SP-49 (cell line): ENCODE data around the genes ABCA7 and FAM174C.

- PRO-cap: bidirectional peak, plus-strand start at chr19:1040153, minus-strand start at chr19:1039929
Observed at GRCh38 chr19:1039318-1040433, at the start of gene ABCA7. TSS of gene ABCA7 (plus strand) at chr19:1040107.

GRCh38 chr19:1047715-1048018 is 7.8 kb downstream of the ABCA7 start:
- PRO-cap: no peak

- PRO-cap: no peak
Observed at GRCh38 chr19:1051274-1051700, 11.4 kb downstream of the ABCA7 start.

DNA sequence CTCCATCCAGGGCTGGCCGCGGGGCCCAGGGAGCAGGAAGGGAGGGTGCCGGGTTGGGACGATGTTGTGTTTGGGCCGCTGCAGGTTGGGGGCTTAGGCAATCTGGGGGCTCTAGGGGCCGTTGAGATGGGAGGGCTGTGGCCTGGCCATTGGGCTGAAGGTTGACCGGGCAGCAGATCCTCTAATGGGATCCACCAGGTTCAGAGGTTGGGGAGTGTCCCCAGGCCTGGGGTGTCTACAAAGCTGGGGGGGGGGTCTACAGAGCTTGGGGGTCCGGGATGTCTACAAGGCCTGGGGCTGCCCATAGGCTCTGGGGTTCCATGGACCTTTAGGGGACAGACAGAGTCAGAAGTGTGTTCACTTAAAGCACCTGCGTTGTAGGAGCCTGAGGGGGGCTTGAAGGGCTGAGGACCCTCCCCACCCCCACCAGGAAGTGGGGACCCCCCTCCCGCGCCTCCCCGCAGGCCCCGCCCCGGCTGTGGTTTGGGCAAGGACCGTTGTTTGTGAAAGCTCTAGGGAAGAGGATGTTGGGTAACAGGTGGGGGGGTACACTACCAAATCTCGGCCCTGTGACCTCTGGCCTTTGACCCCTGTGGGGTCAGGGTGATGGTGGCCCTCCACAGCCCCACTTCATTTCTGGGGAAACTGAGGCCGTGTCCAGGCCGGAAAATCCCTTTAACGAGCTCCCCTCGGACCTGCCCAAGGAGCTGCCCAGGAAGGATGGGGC is 906 bp downstream of the ARHGAP45 start:
- PRO-cap: no peak

DNA sequence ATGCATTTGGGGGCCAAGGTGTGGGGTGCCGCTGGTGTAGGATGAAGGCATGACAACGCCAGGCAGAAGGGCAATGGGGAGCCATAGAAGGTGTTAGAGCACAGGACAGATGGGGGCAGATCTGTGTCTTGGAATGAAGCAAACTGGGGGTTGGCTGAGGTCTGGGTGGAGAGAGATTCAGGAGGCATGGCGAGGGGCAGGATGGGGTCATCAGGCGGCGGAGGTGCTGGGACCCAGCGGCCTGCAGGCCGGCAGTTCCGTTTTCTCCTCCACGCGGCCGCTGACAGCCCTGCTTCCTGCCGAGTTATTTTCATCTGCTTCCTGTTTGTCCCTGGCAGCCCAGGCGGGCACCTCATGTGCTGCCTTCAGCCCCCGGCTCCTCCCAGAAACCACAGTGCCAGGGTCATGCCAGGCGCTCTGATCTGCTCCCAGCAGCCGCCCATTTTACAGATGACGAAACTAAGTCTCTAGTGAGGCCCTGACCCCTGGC is 2.1 kb downstream of the ARHGAP45 start:
- PRO-cap: no peak

GRCh38 chr19:1073166-1073845 is 6.3 kb downstream of the ARHGAP45 start:
- PRO-cap: no peak

DNA sequence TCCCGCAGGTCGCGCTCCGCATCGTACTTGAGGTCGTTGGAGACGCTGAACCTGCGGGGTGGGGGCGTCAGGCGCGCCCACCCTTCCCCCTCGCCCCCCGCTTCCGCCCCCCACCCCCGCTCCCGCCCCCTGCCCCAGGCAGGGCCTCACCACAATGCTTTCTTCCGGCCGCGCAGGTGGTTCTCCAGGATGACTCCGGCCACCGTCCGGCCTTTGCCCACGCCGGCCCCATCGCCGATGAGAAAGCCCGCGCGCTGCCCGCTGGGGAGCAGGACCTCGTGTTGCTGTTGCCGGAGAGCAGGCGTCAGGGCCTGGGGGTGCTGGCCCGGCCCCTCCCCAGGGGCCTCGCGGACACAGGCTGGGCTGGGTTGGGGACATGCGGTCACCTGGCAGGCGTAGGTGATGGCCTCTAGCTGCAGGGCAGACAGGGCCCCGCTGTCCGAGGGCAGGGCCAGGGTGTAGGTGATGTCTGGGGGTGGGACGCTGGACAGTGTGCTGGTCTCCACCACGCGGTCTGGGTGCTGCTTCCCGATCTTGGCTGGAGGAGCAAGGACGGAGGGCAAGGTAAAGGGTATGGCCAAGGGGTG is 18.8 kb downstream of the GPX4 start:
- PRO-cap: no peak

DNA sequence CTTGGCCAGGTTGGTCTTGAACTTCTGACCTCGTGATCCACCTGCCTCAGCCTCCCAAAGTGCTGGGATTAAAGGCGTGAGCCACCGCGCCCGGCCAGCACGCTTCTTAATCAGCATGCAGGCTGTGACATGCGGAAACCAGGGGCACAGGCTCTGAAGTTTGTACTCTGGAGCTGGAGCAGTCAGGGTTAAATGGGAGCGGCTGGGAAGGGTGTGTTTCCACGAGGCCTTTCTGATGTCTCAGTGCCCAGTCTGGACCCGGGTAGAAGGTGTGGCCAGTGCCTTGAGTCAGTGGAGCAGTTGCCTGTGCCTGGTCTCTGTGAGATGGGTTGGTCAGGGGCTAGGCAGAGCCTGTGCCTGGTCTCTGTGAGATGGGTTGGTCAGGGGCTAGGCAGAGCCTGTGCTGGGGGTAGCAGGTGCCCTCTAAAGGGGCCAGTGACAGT is 3.3 kb downstream of the STK11 start:
- PRO-cap: no peak

- PRO-cap: unidirectional peak, minus-strand start at chr19:1258113
Observed at GRCh38 chr19:1258009-1258807, 9.8 kb downstream of the MIDN start.

GRCh38 chr19:1262358-1263005 is 6.7 kb upstream of the CIRBP start:
- PRO-cap: no peak

DNA sequence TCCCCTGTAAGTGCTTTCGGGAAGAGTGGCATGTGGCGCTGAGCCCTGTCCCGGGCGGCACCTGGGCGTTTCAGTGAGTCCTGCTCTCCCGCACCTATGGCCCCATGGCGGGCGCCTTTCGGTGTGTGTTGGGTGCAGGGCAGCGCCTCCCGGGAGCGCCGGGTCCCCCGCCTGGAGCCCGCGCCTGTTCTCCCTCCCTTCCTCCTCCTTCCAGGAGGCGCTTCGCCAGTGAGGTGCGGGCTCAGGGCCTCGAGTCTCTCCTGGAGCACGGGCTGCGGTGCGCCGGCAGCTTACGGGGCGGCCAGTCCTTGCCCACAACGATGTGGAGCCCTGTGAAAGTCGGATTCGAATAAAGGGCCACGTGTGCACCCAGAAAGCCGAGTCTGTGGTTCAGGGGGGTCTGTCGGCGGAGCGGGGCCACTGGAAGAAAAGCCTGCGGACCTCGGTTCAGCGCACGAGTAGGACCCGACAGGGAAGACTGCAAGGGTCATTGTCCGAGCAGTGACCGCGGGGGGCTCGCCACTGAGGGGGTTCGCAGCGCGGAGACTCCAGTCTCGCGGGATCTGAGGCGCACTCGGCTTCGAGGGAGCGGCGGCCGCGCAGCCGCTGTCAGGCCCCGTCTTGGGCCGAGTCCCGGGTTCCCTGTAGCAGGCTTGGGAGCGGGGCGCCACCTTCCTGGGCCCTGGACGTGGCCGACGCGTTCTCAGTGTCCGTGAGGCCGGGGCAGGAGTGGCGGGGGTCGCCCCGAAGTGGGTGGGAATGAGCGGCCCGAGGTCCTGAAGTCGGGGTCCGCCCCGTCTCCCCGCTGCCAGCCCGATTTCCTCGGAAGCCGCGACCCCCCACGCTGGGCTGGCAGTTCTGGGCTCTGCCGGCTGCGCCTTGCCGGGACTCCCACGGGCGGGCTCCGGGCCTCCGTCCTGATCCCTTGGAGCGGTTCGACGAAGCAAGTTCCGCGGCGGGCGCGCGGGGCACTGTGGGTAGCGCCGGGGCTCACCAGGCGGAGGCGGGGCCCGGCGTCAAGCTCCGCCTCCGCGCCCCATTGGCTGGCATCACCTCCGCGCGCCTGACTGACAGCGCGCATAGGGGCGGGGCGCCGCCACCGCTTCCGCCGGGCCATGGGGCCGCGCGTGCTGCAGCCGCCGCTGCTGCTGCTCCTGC is at the start of gene FAM174C:
FAM174C (plus strand) TSS at position 1,096 of the 1,158 bp plus-strand sequence.
- PRO-cap: unidirectional peak, plus-strand start at position 1,116 of the sequence

- PRO-cap: no peak
Observed at GRCh38 chr19:1307196-1307390, 21.4 kb downstream of the EFNA2 start.

GRCh38 chr19:1434670-1435924 is 3.1 kb upstream of the RPS15 start:
- PRO-cap: no peak

DNA sequence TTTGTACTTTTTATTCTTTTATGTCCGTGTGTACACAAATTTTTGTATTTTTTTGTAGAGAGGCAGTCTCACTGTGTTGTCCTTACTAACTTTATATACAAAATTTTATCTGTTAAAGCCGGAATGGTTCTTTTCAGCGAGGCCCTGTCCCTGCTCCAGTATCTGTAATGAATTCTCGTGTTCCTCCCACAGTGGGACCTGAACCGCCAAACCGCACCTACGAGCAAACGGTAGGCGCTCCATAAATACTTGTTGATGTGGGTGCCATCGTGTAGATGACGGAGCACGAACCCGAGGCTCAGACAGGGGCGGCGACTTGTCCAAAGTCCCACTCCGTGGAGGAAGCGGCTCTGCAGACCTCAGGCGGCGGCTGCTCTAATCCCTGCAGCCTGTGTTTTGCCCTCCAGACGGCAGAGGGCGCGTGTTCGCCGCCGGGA is 297 bp upstream of the RPS15 start:
- PRO-cap: no peak

DNA sequence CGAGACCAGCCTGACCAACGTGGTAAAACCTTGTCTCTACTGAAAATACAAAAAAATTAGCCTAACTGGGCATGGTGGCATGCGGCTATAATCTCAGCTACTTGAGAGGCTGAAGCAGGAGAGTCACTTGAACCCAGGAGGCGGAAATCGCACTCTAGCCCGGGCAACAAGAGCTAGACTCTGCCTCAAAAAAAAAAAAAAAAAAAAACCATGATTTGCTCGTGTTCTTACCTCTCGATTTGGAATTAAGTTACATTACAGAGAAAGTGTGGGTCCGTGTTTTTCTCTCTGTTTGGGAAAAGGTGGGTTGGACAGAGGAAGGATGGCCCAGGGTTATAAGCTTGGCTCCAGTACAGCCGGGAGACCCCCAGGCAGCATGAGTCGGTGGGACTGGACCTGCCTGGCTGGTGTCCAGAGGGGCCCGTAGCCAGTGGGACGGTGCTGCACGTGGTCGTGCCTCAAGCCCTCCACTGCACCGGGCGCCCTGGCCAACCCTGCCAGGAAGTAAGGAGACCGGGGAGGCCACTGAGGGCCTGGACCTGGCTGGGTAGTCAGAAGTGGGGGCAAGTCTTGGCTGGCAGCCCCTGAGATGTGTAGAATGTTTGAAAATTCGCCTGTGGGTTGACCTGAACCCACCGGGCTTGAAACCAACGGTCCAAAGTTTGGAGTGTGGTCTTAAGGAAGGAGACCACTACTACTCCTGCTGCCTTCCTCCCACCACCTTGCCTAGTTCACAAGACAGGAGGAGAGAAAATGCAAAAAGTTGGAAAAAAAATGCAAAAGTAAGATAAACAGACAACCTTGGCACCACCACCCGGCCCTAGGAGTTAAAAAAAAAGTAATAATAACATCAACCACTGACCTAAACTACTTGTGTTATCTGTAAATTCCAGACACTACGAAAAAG is 3.8 kb downstream of the RPS15 start:
- PRO-cap: no peak

DNA sequence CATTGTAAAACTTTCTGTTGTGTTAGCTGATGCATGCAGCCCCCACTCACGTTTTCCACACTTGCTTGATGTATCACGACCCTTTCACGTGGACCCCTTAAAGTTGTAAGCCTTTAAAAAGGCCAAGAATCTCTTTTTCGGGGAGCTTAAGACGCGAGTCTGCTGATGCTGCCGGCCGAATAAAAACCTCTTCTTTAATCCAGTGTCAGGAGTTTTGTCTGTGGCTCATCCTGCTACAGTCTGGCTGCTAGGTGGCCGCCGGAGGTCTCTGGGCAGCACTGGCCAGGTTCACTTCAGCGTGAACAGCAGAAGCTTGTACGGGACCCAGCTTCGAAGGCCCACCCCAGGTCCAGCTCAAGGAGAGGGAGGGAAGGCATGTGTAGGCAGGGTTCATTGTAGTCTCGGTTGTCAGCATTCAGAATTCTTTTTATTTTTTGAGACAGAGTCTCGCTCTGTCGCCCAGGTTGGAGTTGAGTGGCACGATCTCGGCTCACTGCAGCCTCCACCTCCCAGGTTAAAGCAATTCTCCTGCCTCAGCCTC is 4.5 kb downstream of the RPS15 start:
- PRO-cap: no peak

DNA sequence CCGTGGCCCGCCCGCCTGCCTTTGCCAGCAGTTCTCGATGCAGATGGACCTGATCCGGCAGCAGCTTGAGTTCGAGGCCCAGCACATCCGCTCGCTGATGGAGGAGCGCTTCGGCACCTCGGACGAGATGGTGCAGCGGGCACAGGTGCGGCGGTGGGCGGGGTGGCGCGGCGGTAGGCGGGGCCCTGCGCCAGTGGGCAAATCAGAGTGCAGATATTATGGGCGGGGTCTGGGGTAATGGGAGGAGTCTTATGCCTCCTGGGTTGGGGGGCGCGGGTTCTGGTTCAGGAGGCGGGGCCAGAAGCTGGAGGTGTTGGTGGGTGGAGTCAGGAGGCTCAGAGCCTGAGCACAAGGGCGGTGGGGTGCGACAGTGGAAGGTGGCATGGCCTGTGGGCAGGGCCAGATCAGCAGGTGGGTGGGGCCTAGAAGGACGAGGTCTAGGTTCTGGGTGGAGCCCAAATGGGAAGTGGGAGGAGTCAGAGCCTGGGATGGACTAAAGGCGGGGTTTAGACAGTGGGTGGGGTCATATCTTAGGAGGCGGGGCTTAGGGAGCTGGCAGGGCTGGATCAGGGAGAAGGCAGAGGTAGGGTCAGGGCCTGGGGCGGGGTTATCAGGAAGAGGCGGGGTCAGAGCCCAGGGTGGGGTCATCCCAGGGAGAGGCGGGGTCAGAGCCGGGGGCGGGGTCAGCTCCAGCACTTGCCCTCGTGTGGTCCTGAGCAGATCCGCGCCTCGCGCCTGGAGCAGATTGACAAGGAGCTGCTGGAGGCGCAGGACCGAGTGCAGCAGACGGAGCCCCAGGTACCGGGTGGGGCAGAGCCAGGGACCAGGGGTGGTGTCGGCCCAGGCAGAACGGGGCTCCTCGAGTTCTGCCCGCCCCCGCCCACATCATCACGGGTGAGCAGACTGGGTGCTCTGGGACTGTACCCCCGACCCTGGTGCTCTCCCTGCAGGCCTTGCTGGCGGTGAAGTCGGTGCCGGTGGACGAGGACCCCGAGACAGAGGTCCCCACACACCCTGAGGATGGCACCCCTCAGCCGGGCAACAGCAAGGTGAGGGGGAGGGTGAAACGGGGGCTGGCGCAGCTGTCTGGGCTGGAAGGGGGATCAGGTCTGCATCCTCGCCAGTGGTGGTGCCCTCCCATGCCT is 5.8 kb downstream of the APC2 start:
- PRO-cap: no peak

DNA sequence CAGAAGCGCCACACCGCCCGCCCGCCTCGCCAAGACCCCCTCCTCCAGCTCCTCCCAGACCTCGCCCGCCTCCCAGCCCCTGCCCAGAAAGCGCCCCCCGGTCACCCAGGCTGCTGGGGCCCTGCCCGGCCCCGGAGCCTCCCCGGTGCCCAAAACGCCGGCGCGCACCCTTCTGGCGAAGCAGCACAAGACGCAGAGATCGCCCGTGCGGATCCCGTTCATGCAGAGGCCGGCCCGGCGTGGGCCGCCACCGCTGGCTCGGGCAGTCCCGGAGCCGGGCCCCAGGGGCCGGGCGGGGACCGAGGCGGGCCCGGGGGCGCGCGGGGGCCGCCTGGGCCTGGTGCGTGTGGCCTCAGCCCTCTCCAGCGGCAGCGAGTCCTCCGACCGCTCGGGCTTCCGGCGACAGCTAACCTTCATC is 10.1 kb downstream of the C19orf25 start:
- PRO-cap: no peak

- PRO-cap: no peak
Observed at GRCh38 chr19:1542565-1543175, 18.8 kb downstream of the PLK5 start.

- PRO-cap: no peak
Observed at GRCh38 chr19:1547376-1547757, 20.8 kb downstream of the MEX3D start.